Measurements from ENCODE around the gene ECSCR.

DNA sequence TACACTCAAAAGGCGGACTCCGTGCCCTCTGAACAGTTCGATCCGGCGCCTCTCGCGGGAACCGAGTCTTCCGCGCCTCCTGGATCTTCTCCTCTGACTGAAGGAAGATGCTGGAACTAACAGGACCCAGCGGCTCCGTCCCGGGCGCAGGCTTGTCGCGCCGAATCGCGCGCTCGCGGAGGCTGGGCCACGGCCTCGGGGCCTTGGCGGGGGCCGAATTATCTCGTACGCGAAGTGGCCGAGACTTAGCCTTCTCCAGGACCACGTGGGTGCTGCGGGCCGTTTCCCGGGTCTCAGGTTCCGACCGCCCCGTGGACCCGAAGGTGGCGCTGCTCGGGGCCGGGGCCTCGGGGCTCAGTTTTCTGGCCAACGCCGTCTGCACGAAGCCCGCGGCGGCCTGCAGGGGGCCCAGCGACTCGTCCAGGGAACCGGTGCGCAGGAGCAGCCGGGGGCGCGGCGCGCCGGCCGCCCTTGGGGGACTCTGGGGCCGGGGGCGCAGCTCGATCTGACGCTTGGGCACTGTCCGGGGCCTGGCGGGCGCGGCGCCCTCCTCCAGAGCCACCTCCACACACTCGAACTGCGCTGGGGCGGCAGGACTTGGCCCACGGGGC is 849 bp downstream of the PROB1 start:
- PRO-cap, result no peak

DNA sequence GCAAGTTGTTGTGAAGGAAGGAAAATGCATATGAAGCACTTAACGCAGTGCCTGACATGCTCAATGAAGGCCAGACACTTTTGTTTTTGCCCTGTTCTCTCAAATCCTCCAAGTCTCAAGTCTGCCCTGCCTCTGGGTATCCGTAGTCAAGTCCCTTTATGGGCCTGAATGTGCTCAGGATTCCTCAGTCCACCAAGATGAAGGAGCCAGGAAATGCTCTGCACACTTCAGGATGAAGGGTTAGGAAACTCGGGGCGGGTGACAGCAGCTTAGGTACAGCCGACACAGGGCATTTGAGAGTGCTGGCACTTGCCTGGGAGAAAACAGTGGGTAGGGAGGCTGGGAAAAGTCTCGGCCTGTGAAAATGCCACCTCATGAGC is 1.4 kb downstream of the ECSCR start:
- PRO-cap, result no peak

GRCh38 chr5:139462169-139463207 is at the start of gene ECSCR:
Gene ECSCR (minus strand): TSS chr5:139462743.
- PRO-cap, result bidirectional peak, plus-strand start at chr5:139462850, minus-strand start at chr5:139462707

DNA sequence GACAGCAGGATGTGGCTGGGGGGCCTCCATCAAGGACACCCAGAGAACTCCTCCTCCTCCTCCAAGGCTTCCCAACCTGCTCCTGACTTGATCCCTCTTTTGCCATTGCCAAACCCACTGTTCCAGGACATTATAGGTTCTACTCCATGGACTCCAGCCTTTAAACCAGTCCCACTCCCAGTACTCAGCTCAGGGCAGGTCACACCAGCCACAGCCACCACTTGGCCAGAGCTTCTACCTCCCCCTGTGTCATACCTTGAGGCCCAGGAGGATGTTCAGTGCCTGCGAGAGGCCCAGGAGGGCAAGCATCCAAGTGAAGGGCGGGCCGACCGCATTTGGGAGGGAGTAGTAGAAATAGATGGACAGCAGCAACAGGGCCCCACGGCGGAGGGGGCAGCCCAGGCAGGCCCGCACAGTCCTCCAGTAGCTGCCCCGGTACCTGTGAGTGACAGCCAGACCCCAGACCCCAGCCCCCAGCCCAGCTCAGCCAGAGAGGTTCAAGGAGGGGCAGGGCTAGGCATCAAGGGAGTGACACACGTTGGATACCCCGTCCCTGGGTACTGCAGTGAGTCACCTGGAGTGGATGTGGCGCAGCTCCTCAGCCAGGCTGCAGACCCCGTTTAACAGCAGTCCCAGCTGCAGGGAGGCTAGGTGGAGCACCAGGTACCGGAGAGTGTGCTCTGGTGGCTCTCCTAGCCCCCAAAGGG is 1.5 kb downstream of the STING1 start:
- PRO-cap, result unidirectional peak, plus-strand start at position 278 of the sequence

DNA sequence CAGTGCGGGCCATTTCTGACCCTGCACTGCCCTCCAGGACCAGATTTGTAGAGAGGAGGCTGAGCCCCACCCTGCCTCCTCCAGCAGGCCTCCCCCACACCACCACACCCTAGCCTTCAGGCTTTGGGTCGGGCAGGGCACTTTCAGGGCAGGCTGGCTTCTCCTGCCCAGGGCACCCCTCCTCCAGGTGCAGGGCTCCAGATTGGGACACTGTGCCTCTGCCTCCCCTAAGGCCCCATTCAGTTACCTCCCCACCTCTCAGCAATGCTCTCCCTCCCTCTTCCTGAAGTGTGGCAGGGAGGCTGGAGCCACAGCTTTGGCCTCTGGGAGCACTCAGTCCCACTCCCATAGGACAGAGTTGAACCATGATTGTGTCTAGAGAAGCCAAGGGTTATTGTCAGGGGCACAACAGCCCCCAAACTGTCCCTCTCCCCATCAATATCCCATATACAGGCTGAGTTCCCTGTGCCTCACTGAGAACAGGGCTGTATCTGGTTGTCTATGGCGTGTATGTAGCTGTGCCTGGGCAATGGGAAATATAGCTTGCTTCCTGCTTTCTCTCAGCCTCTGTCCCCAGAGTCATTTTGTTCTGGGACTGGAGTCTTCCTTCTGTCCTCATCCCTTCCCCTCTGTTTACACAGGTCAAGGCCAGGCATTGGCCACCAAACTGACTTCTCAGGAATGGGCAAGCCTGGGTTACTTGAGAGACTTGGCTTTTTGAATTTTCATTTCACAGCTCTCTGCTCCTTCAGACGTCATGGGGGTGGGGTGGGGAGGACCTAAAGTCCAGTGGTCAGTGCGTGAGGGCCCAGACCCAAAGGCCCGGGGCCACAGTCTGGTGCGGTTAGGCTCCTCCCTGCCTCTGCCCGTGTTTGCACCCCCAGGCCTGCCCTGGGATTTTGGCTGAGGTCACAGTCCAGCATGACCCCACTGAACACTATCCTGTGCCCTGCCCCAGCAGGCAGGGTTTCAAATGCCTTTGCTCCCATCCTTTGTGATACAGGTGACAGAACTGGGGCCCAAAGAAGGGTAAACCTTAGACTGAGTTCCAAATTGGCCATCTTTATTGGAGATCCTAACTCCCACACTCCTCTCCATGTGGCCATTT is 4.4 kb upstream of the CXXC5 start:
- PRO-cap, result no peak

GRCh38 chr5:139650145-139650682 is 2.1 kb downstream of the CXXC5 start:
- PRO-cap, result no peak

DNA sequence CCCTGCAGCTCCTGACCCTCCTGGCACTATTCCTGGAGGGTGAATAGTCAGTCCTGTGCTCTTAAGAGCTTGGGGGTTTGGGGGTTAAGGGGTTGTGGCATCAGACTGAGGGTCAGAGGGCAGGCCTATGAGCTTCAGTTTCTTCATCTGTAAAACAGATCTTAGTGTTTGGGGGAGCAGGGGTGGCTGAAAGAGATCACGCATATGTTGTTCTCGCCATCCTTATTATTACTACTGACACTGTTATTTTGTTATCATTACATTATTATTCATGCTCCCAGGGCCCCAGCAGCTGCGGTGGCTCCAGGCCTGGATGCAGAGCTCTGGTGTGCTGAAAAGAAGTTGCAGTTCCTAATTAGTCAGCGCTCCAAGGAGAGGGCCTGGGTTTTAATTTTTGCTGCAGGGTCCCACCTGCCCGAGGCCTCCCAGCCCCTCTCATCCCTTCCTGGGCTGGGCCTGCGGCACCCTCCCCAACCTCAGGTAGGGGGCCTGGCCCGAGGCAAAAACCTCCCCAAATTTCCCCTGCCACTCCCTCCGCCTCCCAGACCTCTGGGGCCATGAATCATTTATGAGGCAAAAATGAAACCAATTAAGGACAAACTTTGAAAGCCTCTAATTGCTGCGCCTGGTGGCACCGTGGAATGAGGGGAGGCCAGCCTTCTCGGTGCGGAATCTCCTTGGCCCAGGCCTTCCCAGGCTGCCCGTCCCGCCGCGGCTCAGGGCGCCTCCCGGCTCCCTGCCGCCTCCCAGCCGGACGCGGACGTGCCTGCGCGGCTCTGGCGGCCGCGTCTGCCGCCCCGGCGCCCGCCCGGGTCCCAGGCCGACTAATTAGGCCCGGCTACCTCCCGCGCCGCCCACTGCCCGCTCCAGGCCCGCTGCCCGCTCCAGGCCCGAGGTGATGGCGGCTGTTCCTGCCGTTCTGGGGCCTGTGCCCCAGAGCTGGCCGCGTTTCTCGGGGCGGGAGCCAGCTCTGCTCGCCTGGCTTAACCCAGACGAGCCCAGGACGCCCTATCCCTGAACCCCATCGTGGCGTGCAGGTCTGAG is 19.8 kb downstream of the CXXC5 start:
- PRO-cap, result unidirectional peak, plus-strand start at position 615 of the sequence

GRCh38 chr5:139680703-139681662 is 32.8 kb downstream of the CXXC5 start:
- PRO-cap, result no peak

GRCh38 chr5:139681715-139682746 is 33.9 kb downstream of the CXXC5 start:
- PRO-cap, result no peak

DNA sequence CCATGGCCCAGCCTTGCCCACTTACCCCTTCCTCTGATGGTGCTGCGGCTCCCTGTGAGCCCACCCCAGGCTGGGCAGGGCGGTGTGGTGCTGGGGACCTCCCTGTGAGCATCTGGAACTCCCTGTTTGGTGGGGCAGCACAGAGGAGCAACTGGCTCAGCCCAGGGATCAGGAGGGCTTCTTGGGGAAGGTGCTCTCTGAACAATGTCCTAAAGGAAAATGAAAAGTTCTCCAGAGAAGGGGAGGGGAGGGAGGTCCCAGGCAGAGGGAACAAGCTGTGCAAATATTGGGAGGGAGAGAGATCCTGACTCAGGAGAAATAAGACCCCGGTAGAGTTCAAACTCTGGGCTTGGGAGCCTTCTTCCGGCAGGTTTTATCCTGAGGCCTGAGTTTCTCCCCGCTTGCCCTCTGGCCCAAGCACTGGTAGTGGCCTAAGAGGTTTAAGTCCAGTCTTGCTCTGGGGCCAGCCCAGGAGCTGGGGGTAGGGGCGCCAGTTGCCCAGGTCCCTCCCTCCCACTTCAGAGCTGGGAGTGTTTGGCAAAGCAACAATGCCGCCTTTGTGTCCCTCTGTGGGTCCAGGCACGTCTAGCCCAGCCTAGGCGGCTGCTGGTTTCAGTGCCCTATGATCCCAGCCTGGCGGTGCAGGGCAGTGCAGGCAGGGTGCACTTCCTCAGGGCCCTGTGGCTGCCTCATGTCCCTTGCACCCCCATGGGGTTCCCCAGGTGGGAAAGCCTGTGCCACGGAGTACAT is 62.0 kb upstream of the PSD2 start:
- PRO-cap, result no peak

DNA sequence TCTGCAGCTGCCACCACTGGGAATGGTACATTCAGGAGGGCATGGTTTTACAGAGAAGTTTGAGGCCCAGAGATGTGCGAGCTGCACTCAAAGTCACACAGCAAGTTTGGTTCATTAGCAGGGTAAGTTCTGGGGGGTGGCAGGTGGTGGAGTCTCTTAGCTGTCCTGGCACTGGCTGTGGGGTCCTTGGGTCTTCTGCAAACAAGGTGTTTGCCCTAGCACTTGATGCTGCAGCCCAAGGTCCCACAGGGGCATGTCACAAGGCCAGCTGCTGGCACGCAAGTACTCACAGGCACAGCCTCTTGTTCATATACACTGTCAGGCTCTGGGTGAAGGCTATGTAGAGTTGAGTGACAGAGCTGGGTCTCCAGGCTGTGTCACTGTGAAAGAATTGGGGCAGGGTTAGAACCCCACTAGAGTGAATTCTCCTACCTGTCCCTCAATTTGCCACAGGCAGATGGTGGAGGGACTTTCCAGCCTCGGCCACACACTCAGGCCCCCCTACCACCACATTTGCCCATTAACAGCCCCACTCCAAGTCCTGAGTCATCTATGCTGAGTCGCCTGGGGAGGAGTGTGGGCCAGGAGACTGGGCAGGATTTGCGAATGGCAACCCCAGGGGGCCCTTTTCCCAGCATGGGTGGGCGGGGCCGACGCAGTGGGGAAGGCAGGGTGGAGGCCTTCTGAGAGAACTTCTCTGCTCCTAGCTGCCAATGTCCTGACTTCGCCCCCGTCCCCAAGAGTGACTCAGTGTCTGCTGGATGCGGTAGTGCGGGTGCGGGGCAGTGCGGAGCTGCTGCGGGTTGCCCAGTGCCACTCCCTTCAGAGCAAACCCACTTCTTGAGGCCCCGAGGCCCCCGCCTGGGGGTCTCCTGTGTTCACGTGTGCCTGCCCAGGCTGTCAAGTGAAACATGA is 50.5 kb upstream of the PSD2 start:
- PRO-cap, result no peak

- PRO-cap, result bidirectional peak, plus-strand start at chr5:139747407, minus-strand start at chr5:139747218
Measured at GRCh38 chr5:139746837-139747621, 48.6 kb upstream of the PSD2 start.

DNA sequence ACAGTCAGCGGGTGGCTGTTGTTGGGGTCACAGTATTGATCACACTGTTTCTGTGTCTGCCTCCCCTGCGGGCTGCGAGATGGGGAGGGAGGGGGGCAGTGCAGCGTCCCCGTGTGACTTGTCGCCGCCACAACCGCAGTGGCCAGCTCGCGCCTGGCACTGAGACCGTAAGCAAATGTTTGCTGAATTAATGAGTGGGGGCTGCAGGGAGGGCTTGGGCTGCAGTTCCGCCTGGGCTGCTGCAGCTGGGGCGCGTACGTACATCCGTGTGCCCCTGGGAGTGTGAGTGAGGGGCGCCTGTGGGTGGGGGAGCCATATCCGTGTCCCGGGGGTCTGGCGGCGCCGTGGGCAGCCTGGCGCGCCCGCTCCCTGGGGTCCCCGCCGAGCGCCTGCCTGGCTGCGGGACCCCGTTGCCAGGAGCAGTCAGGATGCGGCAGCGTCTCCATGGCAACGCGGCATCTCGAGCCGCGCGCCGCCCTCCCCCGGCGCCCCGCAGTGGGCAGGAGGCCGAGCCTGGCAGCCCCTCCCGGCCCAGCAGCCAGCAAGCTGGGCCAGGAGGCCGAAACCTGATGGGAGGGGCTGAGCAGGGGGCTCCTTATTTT is 31.4 kb upstream of the PSD2 start:
- PRO-cap, result no peak

GRCh38 chr5:139880650-139881413 is 85.2 kb downstream of the PSD2 start:
- PRO-cap, result no peak

- PRO-cap, result no peak
Measured at GRCh38 chr5:139985535-139986235, 57.4 kb downstream of the NRG2 start.

DNA sequence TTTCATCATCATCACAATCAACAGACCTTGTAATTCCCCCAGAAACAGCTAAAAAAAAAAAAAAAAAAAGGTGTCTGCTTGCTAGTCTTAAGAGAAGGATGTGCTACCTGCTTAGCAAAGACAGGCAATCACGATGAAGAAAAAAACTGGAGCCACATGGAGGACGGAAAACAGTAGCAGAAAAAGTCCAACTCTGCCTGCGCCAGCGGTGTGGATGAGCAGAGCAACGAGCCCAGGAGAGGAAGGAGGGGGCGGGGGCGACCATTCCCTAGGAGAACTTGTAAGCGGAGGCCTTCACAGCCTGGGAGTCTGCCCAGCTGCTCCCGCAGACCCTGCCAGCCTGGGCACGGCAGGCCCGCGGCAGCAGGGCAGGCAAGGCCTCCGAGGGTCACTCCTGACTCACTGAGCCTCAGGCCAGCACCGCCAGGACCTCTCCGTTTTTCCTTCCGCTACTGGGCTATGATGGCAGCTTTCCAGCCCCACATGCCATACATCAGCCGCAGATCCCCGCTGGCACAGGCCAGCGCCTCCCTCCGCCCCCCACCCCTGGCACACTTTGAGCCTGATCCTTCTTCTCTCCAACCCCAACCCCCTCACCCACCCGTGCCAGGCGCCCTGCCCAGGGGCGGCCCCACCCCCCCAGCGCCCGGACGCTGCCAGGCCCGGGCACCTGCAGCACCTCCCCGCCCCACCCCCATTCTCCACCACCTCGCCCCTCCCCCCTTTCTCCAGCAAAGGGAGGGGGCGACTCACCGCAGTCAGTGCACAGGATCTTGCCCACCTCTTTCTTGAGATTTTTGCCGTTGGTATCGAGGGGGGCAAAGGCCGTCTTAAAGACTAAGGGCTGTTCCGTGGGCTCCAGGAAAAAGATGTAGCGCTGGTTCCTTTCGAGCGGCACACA is 1.2 kb downstream of the NRG2 start:
- PRO-cap, result no peak

- PRO-cap, result unidirectional peak, plus-strand start at chr5:140107201
Measured at GRCh38 chr5:140107030-140107547, 6.8 kb upstream of the PURA start.

- PRO-cap, result no peak
Measured at GRCh38 chr5:140253112-140254006, 49.5 kb downstream of the PFDN1 start.

- PRO-cap, result no peak
Measured at GRCh38 chr5:140255670-140256151, 47.2 kb downstream of the PFDN1 start.

GRCh38 chr5:140317950-140318318 is 15.0 kb upstream of the PFDN1 start:
- PRO-cap, result no peak

Data from colic lymph node (tissue), 1 donor.